Measurements from ENCODE around the genes LVRN, SEMA6A, FAM170A and PPIC.

DNA sequence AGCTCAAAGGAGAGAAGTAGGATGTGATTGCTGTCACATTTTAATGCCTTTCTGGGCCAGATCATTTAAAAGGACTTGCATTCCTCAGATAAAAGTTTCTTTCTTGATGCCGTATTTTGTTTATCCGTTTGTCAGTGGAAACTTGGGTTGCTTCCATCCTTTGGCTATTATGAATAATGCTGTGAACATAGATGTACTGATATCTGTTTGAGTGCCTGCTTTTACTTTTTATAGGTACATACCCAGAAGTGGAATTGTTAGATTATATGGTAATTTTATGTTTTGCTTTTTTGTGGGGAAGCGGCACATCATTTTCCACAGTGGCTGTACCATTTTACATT, 9.3 kb downstream of the AP3S1 start:
- PRO-cap, 3 experiments: no peak in any of the 3 experiments

- PRO-cap, 3 experiments: no peak in any of the 3 experiments
Measured at GRCh38 chr5:115962345-115963345, at the start of gene LVRN. TSS of gene LVRN (plus strand) at chr5:115962475.

- PRO-cap, 3 experiments: no peak in any of the 3 experiments
Measured at GRCh38 chr5:116143823-116144465, 59.1 kb downstream of the COMMD10 start.

DNA sequence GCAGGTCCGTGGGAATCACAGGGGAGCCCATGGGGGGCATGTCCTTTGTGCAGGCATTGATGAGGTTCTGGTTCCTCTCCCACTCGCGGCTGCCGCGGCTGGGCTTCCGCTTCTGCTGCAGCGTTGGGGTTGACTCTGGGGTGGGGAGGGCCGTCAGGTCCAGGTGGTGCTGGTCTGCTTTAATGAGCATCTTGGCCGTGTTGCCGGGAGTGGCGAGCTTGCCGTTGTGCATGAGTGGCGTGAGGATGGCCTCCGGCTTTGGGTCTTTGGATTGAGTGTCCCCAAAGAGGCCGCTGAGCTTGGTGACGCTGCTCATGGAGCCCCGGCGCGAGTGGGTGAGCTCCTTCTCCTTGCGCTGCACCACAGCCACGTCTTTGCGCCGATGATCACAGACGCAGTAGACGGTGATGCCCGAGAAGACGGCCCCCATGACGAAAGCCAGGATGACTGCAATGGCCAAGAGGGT, 127.3 kb downstream of the SEMA6A start:
- PRO-cap, 3 experiments: no peak in any of the 3 experiments

DNA sequence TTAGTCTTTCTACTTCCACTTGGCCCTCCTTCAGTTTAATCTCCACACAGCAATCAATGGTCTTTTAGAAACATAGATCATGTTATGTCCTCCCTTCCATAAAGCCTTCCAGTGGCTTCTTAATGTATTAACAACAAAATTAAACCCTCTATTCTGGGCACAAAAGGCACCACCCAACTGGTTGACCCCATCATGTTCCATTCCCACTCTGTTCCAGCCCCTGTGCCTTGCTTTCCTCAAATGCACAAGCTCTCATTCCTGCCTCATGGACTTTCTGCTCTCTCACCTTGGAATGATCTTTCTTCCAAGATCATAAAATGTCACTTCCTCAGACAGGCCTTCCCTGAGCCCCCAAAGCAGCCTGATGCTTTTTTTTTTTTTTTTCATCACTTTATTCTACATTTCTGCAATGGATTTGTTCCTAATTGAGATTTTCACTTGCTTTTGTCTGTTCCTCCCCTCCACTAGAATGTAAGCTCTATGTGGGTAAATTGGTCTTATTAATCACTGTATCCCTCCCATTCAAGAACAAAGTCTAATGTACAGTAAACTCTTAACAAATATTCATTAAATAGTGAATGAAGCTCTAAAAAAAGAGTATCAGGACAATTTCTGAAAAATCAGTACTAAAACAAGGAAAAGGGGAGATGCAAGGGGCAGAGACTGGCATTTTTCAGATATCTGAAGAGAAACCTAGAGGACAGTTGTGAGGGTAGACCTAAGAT, 54.6 kb downstream of the SEMA6A start:
- PRO-cap, 3 experiments: no peak in any of the 3 experiments

DNA sequence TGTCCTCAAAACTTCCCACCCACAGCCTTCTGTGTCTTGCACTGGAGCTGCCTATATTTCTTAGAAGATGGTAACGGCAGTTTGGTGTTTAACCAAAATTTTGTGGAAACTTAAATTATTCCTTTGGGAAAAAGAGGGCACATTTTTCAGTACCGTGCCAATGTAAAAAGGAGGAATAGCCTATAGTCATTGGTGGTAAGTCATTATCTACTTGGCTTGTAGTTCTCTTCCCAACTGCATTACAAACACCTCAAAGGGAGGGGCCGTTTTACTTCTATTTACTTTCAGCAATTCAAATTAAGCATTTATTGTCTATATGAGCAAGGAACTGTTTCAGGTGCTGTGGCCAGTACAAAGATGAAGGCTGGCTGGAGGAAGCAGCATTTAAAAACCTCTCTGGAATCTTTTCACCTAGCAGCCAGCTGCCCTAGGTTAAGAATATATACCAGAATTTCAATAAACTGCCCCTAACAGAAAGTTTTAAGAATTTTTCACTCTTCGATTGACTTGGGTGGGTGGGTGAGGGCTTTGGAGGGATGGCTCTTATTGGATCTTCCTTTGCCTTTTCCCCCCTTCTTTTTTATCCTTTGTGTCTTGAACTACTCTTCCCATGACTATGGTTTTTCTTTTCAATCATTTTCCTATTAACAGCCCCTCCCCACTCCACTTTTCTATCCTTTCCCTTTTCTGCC, 48.9 kb downstream of the SEMA6A start:
- PRO-cap, 3 experiments: no peak in any of the 3 experiments

- PRO-cap, 3 experiments: no peak in any of the 3 experiments
Measured at GRCh38 chr5:116570034-116570570, 4.5 kb downstream of the SEMA6A start.

DNA sequence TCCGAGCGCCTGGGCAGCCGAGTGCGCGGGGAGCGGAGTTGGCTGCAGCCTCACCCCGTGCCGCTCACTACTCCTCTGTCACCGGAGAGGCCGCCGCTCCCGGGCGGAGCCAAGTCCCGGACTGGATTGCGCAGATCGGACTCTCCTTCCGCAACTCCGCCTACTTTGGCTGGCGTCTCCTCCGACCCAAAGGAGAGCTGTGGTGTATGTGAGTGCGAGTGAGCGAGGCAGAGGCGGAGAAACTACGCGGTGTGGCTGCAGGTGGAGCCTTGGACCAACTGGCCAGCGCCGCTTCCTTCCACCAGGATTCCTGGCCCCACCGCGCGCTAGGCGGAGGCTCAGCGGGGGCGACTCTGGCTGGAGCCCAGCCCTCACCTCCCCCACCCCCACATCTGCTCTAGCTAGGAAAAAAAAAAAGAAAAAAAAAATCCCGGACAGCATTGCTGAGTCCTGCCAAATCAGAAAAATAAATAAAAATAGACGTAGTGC, at the start of gene SEMA6A:
TSS of gene SEMA6A (minus strand) at position 77 of the 489 bp plus-strand sequence.
- PRO-cap, 3 experiments: peak in 3 of 3 experiments; most common plus-strand start position 236 of the sequence (in 2); most common minus-strand start position 77 of the sequence (in 3)

GRCh38 chr5:116830002-116830478, 255.4 kb upstream of the SEMA6A start:
- PRO-cap, 3 experiments: no peak in any of the 3 experiments

GRCh38 chr5:119140899-119141405, 70.1 kb downstream of the DMXL1 start:
- PRO-cap, 3 experiments: no peak in any of the 3 experiments

GRCh38 chr5:119267792-119268442, 87.9 kb upstream of the TNFAIP8 start:
- PRO-cap, 3 experiments: peak in 1 of 3 experiments; most common plus-strand start chr5:119268260 (in 1); most common minus-strand start chr5:119268093 (in 1)

GRCh38 chr5:119269906-119270379, 85.9 kb upstream of the TNFAIP8 start:
- PRO-cap, 3 experiments: no peak in any of the 3 experiments

- PRO-cap, 3 experiments: peak in 1 of 3 experiments; most common plus-strand start chr5:119333226 (in 1)
Measured at GRCh38 chr5:119332766-119333864, 22.7 kb upstream of the TNFAIP8 start.

DNA sequence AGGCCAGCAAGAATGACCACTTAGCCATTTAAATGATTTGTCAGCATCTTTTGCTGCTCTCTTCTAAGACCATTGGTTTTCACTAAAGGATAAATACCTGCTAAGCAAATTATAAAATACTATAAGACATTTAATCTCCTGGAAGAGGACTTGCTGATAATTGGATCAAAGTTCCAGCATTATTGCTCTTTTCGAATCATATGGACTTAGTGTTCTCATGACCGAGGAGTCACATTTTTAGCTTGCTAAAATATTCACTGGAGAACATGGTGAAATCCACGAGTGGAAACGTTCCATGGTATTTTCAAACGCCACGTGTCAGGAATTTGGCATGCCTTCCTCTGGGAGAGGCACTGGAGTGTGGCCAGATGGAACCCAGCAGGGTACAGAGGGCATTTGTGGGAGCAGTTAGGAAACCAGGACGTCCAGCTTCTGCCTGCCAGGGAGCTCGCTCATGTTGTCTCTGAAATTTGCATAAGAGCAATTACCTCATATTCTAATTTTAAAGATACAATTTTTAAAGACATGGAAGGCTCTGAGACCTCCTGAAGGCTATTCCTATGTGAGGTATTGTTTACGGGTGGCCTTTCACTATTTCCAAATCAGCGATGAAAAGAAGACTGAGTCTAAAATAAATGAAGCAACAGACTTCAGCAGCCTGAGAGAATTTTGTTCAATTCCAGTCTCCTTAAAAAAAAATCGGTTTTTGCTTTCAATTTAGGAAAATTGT, 43.2 kb downstream of the TNFAIP8 start:
- PRO-cap, 3 experiments: no peak in any of the 3 experiments

GRCh38 chr5:119428395-119428594, 24.0 kb upstream of the HSD17B4 start:
- PRO-cap, 3 experiments: no peak in any of the 3 experiments

GRCh38 chr5:119629383-119629759, at the start of gene FAM170A:
TSS of gene FAM170A (plus strand) at chr5:119629558.
- PRO-cap, 3 experiments: no peak in any of the 3 experiments

DNA sequence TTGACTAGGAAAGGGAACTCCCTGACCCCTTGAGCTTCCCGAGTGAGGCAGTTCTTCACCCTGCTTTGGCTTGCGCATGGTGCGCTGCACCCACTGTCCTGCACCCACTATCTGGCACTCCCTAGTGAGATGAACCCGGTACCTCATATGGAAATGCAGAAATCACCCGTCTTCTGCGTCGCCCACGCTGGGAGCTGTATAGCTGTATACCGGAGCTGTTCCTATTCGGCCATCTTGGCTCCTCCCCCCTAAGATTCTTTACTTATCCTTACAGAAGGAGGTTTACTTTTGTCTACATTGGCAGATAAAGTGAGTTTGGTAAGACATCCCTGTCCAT, 151.2 kb downstream of the FAM170A start:
- PRO-cap, 3 experiments: no peak in any of the 3 experiments

DNA sequence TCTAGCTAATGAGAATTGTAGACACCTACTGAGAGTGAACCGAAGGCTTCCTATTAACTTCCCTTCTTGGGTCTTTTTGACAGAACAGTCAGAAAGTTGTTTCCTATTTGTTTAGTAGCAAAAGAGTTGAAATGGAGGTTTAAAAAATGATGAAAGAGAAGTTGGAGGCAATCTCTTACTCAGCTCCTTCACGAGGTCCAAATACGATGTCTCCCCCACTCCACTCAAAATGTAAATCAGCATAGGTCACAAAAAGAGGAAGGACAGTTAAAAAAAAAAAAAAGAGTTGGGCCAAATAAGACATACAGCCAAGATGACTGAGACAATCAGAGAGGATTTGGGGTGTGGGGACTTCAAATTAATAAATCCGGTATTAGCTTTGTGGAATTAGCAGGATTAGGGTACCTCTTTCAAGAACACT, 769 bp upstream of the PRR16 start:
- PRO-cap, 3 experiments: no peak in any of the 3 experiments

DNA sequence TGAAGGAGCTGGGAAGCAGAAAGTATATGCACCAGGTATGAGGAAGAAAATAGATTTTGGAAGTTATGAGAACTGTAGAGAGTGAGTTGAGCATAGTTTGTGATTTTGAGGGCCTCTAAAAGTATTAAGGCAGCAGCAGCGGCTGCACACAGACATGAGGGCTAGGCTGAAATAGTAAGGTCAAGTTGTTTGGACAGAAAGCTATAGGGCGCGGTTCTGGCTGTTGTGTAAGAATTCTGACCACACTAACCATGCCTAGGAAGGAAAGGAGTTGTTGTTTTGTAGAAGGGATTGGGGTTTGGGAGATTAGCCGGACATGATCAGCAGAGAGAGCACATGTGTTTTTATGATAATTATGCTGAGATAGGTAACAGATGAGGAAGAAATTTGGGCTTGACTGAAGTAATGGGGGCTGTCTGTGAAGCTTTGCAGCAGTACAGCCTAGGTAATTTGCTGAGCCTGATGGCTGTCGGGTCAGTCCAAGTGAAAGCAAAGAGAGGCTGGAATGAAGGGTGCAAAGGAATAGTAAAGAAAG, 154.0 kb upstream of the SNX2 start:
- PRO-cap, 3 experiments: no peak in any of the 3 experiments

GRCh38 chr5:123036322-123036936, at the start of gene PPIC:
TSS of gene PPIC (minus strand) at chr5:123036725.
- PRO-cap, 3 experiments: peak in 3 of 3 experiments; most common plus-strand start chr5:123036824 (in 2); most common minus-strand start chr5:123036688 (in 3)